Right cardiac atrium (tissue), 1 donor: Measurements from ENCODE around the genes POLR1F and MACC1.

GRCh38 chr7:17312657-17313770, 14.6 kb downstream of the AHR start:
- PRO-cap = no peak

- PRO-cap = no peak
These were observed 23.8 kb downstream of the AHR start for GRCh38 chr7:17322204-17322668.

GRCh38 chr7:17329336-17330277, 31.2 kb downstream of the AHR start:
- PRO-cap = no peak

DNA sequence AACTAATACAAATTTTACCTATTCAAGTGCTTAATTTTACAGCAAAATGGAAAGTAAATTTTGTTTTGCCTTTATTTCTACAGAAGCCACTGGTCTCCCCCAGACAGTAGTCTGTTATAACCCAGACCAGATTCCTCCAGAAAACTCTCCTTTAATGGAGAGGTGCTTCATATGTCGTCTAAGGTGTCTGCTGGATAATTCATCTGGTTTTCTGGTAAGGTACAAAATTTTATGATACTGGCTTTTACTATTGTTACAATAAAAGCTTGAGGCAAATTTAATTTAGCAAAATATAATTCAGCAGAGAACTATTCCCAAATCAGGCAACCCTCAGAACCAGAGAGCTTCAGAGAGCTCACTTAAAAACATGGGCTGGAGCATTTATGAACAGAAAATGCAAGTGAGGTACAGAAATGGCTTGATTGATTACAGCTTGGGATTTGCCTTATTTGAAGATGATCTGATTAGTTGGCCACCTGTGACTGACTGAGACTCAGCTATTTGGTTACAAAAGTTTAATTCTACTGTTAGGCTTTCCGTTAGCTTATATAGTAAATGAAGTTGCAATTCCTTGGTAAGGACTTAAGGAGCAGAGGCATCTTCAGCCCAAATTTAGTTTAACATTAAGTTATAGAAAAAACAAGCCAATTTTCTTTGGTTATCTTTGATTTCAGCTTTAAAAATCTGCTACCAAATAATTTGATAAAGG, 32.4 kb downstream of the AHR start:
- PRO-cap = no peak

DNA sequence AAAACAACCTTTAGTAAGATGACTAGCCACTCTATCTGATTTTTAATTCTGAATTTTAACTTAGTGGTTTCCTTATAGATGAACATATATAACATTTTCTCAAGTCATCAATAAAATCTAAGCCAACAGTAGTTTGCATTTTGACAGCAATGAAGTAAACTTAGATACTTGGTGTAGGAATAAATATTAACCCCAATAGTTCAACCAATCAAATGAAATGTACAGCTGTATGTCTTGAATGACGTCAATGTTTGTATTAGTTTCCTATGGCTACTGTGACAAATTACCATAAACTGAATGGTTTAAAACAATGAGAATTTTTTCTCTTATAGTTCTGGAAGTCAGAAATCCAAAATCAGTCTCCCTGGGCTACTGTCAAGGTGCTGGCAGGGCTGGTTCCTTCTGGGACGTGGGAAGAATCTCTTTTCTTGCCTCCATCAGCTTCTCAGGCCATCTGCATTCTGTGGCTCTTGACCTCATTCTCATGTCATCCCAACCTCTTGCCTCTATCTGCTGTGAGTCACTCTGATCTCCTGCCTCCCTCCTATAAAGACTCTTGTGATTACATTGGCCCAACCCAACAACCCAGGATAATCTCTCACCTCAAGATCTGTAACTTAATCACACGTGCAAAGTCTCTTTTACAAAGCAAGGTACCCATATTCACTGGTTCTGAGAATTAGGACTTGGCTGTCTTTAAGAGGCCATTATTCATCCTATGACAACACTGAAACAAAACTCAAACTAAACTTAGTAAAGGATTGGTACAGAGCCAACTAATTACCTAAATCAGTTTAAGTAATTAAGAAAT, 73.6 kb downstream of the AHR start:
- PRO-cap = no peak

- PRO-cap = no peak
These were observed 199.8 kb downstream of the AHR start for GRCh38 chr7:17498212-17498687.

DNA sequence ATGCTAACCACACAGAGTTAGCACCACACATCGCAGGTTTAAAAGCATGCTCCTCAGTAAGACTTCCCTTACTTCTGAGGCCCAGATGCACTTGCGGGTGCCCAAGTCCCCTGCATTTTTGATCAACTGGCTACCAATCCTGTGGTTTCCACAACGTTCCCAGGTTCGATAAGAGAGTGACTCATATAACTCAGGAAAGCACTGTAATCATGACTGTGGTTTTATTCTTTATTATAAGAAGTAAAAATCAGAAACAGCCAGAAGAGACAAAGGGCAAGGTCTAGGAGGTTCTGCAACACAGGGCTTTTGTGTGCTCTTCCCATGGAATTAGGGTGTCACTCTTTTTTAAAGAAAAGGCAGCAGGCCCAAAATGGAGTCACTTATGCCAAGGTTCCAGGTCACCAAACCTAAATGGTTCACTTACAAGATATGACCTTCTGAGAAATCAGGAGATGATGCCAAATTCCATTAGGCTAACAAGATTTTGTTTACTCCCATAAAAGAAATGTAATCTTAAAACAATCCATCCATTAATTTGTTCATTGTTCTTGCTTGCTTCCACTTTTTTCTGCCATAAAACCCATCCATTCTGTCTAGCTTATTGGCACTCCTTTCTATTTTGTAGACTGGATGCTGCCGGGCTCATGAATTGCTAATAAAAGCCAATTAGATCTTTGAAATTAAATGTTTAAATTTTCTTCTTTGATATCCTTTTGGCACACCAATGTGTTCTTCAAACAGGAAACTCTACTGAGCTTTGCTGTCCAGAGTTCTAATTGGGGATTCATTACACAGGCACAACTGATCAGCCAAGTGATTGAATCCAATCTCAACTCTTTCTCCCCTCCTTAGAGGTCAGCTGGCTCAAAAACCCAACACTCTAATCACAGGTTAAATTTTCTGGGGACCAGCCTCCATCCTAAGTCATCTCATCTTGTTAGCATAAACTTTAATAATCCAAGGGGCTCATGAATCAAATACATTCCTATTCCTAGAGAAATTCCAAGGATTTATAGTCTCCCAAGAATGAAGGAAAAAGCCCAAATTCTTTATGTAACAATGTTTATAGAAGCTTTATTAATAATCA, 158.0 kb downstream of the SNX13 start:
- PRO-cap = no peak

DNA sequence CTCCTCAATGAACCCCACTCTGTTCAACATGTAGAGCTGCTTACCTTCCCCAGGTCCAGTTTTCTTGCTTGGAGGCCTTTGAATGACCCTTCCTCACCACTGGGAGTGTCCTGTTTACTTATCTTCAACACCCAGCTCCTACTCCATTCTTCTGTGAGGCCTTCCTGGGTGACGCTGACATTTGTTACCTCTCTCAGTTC, 149.7 kb upstream of the PRPS1L1 start:
- PRO-cap = no peak

DNA sequence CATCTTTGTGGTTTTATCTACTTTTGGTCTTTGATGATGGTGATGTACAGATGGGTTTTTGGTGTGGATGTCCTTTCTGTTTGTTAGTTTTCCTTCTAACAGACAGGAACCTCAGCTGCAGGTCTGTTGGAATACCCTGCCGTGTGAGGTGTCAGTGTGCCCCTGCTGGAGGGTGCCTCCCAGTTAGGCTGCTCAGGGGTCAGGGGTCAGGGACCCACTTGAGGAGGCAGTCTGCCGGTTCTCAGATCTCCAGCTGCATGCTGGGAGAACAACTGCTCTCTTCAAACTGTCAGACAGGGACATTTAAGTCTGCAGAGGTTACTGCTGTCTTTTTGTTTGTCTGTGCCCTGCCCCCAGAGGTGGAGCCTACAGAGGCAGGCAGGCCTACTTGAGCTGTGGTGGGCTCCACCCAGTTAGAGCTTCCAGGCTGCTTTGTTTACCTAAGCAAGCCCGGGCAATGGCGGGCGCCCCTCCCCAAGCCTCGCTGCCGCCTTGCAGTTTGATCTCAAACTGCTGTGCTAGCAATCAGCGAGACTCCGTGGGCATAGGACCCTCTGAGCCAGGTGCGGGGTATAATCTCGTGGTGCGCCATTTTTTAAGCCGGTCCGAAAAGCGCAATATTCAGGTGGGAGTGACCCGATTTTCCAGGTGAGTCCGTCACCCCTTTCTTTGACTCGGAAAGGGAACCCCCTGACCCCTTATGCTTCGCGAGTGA, 49.1 kb upstream of the FERD3L start:
- PRO-cap = no peak

DNA sequence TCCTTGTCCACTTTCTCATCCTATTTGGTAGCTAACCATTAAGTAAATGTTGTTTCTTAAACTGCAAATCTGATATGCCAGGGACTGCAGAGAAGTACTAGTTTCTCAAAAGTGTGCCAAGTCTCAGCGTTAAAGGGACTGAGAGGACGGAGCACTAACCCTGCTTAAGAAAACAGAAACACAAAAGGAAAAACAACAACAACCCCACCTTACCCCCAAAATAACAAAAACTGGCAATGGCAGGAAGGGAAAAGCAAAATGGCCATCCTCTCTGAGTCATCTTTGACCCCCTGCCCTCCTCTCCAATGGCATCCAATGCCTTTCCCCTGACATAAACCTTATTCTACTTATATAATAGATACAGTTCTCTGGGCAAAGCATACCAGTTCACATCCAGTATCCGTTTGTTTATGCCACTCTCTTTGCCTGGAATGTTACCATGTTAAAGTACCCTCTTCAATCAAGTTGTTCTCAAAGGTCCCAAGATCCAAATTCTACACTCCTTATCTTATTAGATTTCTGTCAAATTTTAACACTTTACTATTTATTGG, 1.6 kb downstream of the POLR1F start:
- PRO-cap = no peak

DNA sequence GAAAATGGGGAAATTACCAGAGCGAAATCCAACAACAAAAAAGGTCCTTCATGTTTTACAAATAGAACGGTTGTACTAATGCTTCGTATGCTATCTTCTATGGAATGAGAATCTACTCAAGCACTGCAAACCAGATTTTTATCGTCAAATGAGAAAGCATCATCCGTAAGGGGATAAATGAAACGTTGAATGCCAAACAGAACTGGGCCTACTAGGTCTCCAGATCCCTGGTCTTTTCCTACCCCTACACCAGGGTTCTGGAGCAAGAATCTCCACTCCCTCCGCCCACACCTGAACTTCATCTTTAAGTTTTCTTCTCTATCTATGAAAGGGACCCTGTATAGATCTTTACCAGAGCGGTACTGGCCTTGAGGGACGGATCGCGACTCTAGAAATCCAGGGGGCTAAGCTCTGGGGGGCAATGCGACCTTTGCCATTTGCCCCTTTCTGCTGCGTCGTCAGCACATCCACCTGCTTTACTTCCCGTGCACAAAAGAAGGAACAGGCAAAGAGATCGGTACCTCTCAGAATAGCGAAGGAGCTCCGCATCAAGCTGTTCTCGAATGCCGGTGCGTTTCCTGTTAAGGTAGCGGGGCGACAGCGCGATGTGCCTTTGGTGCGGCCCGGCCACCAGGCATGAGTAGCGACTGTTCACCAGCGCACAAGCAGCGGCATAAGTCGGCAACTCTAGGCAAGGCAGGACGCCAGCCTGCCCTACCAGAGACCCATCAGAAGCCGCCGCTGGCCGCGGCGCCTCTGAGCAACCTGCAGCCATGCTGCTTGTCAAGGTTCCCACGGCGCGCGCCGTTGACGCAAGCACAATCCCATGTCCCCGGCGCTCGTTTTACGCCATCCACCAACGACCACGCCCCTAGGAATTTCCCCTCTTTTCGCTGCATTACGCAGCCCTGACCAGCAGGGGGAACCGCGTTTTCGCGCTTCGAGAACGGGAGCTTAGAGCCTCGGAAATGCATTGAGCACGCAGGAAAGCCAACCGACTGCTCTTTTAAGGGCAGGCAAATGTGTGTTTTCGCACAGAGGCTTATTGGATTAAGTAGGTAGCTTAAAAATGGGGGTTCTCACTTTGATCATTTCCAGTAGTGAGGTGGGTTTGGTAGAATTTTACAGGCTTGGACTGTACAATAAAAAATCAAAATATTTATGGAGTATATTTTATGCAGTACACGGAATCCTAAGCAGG, at the start of gene POLR1F:
POLR1F (minus strand) TSS at position 796 of the 1,201 bp plus-strand sequence.
- PRO-cap = bidirectional peak, plus-strand start at position 973 of the sequence, minus-strand start at position 785 of the sequence

DNA sequence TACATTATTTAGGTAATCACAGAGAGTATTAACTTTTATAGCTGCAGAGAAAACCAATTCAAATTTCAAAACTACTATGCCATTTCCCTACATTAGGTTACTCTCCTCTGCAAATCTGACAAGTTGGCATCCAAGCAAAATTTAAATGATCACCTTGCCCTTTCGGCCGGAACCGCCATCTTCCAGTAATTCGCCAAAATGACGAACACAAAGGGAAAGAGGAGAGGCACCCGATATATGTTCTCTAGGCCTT, 214.7 kb downstream of the MACC1 start:
- PRO-cap = no peak

DNA sequence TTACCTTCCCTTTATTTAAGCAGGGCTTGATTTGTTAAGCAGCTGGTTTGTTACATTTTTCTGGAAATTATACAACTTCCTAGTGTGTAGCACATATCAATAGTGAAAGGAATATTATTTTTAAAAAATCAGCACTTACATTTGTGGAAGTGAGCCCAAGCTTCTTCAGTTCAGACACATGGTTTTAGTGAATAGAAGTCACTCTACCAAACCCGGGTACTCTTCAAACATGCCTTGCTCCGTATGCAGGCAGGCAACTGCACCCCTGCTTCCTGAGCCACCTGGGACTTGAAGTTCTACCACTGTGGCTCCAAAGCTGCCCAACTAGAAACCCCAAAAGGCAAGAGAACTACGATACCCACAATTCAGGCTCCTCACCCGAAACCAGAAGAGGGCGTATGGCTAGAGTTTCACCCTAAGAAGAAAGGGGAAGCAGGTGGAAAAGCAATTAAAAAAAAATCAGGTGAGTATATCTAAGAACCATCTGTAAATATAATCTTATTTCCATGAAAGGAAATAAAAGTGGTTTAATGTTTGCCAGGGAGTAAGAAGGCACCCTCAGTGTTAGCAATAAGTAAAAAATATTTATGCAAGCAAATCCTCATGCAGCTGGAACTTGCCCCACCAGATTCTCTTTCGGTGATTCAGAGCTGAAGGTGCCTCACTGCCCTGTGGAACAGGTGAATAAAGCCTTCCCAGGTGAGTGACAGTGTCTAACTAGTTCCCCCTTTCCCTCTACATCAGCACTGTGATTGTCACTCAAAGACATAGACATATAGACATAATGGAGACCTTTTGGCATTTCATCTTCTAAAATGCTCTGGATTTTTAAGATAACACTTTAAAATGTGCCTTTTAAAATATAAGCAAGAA, at the start of gene MACC1:
MACC1 (minus strand) TSS at position 225 of the 873 bp plus-strand sequence.
- PRO-cap = no peak

DNA sequence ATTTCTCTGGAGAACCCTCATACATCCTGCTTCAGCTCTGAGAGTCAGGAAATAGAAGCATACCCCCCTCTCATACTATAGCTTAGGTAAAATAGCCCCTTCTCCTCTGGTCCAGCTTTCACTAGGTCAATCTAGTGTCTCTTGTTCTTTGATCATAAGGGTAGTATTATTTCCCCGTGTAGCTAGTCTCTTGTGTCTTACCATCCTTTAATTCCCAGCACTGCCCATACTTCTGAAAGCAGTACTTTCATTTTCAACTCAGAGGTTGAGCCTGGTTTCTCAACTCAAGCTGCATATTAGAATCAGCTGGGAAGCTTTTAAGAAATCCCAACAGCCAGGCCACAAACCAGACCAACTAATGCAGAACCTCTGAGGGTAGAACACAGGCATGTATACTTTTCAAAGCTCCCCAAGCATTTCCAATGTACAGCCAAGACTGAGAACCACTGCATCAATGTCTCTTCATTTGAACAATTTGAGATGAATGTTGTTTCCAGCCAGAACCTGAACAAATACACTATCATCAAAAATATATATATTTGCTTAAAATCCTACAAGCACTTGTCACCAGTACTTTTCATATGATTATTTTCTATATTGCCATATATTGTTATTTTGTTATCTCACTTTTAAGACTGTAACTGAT, 30.7 kb upstream of the ITGB8 start:
- PRO-cap = no peak

DNA sequence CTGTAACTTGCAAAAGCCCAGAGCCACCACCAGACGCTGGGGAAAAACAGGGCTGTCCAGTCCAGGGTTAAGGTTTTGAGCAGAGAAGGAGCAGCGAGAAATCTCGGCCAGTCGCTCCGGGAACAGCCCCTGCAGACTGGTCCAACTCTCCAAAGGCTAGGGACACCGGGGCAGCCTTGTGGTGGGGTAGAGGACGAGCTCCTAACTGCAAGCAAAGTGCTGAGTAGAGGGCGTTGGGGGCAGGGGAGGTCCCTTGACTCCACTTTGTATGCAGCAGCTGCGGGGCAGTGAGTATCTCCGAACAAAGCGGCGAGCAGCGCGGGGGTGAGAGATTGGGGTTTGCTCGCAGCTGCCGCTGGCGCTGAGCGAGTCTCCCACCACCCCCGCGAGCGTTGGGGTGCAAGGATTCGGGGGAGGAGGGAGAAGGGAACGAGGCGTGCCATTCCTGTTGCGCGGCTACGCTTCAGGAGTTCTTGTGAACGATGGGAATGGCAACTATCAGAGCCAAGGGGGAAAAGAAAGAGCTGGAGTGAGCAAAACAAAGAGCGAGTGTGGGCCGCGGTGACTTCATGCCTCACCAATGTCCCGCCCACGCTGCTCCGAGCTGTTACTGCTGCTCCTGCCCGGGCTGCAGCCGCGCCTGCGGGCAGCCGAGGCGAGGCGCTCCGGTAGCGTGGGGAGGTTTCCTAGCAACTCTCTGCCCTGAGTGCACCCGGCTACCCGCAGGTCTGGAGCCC, 449 bp upstream of the ITGB8 start:
- PRO-cap = bidirectional peak, plus-strand start at position 649 of the sequence, minus-strand start at position 497 of the sequence

DNA sequence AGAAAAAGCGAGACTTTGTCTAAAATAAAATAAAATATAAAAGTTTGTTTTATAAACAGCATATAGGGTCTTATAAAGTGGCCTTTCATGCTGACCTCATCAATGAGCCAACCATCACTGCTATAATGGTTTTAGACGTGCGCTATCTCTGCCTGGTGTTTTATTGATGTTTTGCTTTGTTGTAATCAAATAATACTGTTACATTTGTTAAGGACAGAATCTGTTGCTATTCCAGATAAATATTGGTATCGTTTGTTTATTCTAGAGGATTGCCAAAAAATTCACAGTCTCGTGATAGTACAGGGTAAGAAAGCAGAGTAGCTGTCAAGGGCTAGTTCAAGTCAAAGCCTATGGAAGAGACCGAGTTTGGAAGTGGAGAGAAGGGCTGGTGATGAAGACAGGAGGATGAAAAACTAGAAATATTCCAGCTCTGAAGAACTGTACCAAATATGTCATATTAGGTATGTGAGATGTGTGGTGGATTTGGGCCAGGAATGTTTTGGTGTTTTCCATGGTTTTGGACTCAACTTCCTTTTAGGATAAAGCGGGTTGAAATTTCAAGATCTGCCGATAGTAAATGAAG, 9.4 kb downstream of the ITGB8 start:
- PRO-cap = no peak

DNA sequence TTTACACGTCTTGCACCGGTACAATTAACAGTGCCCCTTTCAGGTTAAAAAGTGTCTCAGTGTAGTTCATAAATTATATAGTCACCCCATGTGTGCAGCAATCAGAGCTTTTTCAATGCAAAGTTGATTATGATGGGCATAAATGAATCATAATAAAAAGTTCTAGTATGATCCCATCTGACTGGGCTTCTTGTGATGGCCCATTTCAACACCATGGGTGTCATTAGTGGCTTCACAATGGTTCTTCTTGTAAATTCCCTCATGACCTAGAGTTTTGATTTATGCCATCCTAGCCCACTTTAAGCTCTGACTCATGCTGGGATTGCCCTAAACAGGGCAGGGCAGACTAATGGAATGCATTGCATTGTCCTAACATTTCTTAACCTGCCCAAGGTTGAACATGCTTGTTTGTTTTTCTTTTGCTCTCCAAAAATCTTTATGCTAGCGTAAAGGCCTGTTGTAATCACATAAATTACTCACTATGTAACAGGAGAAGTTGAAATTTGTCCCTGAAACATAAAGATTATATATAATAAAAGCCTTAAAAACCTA, 22.2 kb downstream of the ITGB8 start:
- PRO-cap = no peak

GRCh38 chr7:20361231-20362142, 30.8 kb downstream of the ITGB8 start:
- PRO-cap = no peak

GRCh38 chr7:20420143-20420707, 89.5 kb downstream of the ITGB8 start:
- PRO-cap = no peak

- PRO-cap = no peak
These were observed 94.8 kb downstream of the CDCA7L start for GRCh38 chr7:21850865-21851383.